NALM6 (cell line): ENCODE results near the gene CXCR5.

DNA sequence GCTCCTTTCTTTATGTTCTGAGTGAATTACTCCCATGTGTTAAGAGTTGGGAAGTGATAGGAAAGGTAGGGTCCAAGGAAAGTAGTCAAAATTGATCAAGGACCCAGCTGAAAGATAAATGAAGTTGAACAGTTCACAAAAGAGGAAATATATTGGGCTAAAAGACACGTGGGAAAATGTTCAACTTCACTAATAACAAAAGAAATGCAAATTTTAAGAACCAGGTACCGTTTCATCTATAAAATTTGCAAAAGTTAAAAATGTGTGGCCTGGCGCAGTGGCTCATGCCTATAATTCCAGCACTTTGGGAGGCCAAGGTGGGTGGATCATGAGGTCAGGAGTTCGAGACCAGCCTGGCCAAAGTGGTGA lies 32.0 kb upstream of the DDX6 start:
- PRO-cap = no peak

- PRO-cap = no peak
These were observed 43.5 kb upstream of the DDX6 start for GRCh38 chr11:118834441-118834868.

GRCh38 chr11:118841284-118841739 lies 42.4 kb upstream of the CXCR5 start:
- PRO-cap = no peak

- PRO-cap = no peak
These were observed at the start of gene CXCR5 for GRCh38 chr11:118883379-118884406. Gene CXCR5, plus strand, starts transcription at chr11:118883892.

- PRO-cap = no peak
These were observed 11.8 kb downstream of the CXCR5 start for GRCh38 chr11:118894989-118896347.

GRCh38 chr11:118907147-118908256 lies 18.2 kb downstream of the BCL9L start:
- PRO-cap = no peak

DNA sequence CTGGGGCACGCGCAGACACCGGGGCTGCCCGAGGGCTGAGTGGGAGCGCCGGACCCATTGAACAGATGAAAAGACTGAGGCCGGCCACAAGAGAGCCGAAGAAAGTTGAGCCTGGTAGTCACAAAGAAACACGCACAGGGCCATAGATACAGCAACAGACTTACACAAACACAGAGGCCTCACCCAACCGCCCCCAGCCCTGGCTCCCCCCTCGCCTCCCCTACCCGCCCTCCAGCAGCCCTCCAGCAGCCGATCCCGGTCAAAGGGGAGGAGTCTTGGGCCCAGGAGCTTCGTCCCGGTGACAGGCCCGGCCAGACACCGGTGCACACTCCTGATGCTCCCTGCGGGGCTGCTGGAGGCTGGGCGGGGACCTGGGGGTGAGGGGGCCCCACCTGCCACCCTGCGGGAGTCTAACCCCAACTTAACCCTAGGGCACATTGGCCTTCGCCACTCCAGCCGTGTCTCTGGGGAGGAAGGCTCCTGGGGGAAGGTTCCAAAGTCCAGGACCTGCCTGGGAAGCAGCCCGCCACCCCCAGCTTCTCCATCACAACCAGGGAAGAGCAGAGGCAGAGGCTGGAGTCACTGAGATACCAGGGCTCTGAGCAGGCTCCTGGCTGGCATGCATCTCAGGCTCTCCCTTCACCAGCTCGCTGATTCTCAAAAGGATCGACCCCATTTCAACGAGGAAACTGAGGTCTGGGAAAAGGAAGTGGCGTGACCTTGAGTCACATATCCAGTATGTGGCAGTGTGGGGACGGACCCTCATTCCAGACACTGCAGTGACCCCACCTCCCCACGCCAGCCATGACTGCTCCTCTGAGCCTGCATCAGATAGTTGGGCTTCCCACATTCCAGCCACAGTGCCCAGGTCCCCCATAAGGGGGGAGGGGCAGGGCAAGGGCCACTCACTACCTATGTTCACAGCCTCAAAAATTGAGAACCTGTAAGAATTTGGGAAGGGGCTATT lies 14.5 kb downstream of the BCL9L start:
- PRO-cap = no peak

DNA sequence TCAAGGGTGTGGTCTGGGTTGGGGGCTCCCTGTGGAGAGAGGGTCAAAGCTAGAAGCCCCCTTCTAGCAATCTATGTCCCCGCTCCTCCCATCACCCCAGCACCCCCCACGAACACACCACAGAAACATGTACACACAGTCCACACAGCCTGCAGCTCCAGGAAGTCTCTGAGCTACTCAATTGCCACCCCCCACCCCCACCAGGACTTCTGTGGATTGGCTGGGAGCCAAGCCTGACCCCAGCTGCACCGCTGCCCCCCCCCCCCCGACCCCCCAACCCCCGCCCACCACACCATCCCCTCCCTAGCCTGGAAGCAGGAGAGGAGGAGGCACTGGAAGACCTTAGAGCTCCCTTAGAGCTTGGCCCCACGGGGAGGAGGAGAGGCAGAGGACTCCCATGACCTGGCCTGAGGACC lies 6.9 kb downstream of the BCL9L start:
- PRO-cap = no peak

GRCh38 chr11:118923016-118923300 lies 2.8 kb downstream of the BCL9L start:
- PRO-cap = no peak

- PRO-cap = no peak
These were observed 2.0 kb downstream of the RPS25 start for GRCh38 chr11:119015944-119016840.

DNA sequence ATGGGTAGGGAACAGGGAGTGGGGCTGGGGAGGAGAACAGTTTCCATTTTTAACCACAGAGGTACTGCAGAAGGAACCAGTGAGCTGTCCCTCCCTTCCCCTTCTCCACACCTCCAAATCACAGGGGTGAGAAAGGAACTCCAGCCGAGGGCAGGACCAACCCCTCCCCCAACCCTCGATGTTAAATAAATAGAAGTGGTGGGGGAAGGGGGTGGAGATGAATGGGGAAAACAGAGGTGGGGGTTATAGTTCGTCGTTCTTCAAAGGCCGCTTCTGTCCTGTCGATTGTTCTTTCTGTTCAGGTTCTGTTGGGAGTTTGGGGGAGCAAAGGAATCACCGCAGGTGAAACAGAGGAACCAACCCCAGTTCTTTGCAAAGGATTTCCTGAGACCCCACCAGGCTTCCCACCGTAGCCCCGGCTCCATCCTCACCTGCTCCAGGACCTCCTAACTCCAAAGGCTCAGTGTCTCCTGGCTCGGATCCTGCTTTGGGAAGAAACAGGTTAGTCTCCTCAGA lies 11.6 kb downstream of the HYOU1 start:
- PRO-cap = no peak

DNA sequence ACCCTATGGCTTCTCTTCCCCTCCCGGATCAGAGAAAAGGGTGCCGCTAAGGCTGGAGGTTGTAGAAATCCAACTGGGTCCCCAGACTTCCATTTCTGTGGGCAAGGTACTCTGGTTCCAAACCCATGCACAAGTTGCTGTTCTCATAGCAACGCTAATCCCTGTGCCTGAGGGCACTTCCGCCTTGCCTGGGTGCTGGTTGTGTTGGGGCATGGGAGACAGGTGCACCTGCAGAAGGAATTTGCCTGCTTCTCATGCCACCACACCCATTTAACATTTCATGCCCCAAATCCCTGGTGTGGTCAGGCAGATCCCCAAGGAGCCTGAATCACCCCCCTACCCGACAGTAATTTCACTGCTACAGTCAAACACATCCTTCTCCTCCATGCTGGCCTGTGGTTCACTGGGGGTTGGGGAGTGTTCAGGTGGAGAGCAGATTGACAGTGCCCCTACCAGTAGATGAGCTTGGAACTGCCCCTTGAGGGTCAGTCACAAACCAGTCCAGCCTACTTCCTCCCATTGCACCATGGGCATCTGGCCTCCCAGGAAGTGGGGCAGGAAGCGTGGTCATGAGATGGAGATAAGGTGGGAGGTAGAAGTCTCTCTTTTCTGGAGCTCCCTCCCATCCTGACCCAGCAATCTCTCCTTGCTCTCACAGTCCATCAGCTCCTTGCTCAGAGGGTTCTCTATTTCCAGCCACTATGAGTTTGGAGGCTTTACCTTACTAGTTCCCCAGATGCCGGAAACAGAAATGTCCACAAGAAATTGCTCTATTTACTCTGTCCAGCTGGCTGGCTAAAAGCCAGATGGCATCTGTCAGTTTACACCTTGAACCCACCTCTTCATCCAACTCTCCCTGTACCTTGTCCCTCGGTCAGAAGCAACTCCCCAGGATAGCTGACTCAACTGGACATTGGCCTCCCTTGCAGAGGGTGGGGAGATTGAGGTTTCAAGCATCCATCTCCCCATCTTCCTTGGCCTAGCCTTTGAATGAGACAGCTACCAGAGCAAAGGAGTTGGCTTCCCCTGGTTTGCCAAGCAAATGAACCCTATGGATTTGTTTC lies 1.4 kb downstream of the C2CD2L start:
- PRO-cap = no peak

DNA sequence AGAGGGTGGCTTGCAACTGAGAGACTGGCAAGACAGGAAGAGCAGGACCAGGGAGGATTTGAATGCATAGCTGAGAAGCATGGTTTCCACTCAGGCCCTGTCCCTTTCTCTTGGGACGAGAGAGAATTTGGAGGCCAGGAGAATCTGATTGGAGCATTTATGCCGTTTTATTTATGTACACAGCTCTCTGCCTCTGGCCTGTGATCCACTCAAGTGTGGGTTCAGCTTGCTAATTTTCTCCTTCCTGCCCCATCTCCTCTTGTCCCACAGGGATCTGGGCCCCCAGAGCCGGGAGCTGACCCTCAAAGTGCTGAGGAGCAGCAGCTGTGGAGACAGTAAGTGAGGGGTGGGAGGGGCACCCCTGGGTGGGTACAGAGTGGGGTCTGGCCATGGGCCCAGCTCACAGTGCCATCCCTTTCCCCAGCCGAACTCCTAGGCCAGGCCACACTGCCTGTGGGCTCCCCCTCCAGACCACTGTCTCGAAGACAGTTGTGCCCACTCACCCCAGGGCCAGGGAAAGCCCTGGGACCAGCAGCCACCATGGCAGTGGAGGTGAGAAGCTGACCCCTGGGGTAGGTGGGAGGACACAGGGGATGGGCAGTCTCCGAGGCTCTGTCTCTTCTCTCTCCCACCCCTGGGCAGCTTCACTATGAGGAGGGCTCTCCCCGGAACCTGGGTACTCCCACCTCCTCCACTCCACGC lies 5.1 kb downstream of the C2CD2L start:
- PRO-cap = no peak

DNA sequence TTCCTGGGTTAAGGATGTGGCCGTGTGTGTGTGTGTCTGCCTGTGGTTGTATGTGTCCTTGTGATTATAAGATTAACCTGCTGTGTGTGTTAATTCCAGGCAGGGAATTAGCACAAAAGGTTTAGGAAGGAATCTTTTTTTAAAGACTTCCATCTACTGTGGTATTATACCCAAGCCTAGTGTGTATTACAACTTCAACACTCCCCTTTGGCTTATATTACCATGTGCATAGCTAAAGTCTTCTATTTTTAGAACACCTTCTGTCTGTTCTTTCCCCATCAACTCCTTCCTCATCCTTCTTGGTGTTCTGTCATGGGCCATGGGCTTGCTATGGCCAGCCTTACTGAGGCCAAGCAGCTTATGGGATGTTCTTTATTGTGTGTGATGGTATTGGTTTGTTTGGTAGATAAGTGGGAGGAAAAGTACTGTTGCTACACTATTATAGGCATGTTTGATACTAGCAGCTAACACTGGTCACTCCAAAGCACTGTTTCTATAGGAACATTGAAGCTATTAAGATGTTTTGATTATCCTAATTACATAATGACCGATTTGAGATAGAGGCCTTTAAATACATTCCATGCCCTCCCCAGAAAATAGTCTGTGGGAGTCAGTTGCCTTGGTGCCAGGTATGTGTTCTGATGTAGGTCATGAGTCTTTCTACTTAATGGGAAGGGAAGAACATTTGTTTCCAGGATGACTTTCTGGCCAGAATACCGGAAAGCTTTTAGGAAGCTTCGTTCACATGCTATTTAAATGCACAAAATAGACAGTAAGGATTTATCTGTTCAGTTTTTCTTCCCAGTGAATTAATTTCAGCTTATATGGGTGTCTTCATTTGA lies 16.6 kb downstream of the MCAM start:
- PRO-cap = no peak

- PRO-cap = no peak
These were observed 11.0 kb downstream of the MCAM start for GRCh38 chr11:119305614-119306565.

DNA sequence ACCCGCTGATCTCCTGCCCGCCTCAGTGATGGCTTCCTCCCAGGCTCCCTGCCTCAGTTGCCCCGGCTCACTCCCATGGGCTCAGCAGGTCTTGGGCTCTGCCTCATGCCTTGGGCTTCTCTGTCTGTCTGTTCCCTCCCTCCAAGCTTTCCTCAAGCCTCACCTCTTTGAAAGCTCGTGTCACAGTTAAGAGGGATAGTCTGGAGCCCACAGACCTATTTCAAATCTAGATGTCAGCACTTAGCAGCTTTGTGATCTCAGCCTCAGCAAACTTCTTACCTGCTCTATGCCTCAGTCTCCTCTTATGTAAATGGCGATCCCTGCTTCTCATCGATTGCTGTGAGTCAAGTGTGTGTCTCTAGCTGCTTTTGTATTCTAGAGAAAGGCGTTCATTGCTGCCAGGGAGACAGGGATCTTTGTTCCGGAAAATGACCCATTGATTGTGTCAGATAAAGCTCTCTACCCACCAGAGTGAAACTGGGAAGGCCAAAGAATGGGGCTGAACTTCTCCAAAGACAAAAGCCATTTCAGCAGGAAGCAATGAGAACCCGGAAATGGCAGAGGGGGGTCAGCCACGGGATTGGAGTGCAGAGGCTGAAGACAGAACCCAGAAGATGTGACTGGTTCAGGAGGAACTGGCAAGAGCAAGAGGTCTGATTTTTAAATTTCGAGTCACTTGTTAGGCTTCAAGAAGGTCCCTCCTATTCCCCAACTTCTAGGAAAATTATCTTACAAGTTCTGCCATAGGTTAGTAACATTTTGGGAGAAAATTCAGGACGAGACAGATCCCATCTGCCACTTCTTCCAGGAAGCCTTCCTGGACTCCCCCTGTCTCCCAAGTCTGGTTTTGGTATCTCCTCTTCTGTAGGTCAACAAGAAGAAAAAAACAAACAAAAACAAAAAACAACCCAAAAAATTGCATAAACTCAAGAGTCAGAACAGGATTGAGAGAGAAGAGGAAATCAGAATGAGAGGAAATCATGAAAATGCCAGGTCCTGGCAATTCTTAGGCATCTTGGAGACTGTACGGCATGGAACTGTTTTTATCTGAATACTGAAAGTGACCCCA lies 110.8 kb downstream of the NECTIN1 start:
- PRO-cap = no peak

- PRO-cap = no peak
These were observed 64.0 kb downstream of the NECTIN1 start for GRCh38 chr11:119664866-119665441.

DNA sequence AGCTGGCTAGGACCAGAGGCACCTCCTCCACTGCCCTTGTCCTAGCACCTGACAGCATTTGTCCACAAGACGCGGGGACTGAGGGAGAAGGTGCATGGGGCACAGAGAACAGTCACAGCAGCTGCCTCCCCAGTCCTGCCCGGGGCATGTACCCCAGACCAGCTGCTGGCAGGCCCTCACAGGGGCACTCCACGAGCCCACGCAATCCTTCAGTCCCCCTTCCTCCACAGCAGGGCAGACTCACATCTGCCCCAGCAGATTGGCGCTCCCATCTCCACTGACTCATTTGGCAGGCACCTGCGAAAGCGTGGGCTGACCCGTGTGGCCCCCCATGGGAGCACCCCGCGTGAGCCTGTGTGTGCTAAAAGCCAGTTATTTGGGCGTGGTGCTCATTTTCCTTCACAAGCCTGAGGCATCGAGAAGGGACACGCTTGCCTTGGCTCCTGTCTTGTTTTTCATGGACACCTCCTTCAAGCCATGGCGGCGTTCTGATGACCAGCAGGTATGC lies 8.8 kb downstream of the NECTIN1 start:
- PRO-cap = no peak

DNA sequence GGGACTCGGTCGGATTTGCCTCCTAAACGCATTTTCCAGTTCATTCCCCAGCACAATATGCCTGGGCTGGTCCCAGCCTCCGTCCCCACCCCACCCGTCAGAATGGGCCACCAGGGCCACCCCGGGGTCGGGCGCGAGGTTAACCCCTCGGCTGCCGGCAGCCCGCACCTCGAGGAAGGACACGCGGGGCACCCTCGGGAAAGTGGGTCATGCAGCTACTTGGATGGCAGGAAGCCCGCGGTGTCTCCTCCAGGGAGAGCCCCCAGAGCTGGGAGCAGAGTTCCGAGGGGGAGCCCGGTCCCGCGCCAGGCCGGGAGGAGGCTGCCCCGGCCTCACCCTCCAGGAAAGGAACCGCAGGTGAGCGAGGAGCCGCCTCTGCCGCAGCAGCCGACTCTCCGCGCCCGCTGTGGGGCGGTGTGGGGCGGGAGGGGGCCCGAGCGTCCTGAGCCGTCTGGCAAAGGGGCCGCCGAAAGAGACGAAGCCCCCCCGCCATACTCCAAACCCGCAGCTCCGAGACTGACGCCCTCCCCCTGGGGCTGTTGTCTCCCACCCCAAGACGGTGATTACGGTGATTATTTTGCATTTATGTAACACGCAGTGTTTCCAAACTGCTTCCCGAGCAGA lies 1.3 kb downstream of the NECTIN1 start:
- PRO-cap = no peak

GRCh38 chr11:119739843-119740125 lies 10.8 kb upstream of the NECTIN1 start:
- PRO-cap = no peak